Hair follicle dermal papilla cell (primary cell): ENCODE data around the gene OR1J2.

DNA sequence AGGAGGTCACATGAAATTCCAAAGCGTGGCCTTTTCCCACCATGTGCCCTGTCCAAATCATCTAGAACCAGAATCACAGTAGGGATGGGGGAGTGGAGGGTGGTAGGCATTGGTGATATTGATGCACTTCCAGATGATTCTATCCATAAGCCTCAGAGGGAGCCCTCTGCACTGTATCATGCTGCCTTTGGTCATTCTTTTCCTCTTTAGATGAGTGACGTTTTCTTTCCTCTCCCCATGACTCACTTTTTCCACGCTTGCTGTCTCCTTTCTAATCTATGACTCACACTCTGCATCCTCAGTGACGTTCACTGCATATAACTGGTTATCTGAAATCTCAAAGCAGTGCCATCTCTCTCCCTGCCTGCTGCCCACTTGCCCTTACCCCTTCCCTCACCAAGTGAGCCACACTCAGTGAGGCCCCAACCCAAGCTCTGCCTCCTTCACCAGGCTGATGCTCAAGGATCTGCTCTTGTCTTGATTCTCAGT, 31.5 kb downstream of the PTGS1 start:
- CAGE, long polyA plus RNA: no peak

GRCh38 chr9:122464884-122465369, 12.8 kb downstream of the OR1J1 start:
- CAGE, long polyA plus RNA: no peak

GRCh38 chr9:122510433-122510941, at the start of gene OR1J2:
TSS of gene OR1J2 (plus strand) at chr9:122510802.
- CAGE, long polyA plus RNA: no peak

DNA sequence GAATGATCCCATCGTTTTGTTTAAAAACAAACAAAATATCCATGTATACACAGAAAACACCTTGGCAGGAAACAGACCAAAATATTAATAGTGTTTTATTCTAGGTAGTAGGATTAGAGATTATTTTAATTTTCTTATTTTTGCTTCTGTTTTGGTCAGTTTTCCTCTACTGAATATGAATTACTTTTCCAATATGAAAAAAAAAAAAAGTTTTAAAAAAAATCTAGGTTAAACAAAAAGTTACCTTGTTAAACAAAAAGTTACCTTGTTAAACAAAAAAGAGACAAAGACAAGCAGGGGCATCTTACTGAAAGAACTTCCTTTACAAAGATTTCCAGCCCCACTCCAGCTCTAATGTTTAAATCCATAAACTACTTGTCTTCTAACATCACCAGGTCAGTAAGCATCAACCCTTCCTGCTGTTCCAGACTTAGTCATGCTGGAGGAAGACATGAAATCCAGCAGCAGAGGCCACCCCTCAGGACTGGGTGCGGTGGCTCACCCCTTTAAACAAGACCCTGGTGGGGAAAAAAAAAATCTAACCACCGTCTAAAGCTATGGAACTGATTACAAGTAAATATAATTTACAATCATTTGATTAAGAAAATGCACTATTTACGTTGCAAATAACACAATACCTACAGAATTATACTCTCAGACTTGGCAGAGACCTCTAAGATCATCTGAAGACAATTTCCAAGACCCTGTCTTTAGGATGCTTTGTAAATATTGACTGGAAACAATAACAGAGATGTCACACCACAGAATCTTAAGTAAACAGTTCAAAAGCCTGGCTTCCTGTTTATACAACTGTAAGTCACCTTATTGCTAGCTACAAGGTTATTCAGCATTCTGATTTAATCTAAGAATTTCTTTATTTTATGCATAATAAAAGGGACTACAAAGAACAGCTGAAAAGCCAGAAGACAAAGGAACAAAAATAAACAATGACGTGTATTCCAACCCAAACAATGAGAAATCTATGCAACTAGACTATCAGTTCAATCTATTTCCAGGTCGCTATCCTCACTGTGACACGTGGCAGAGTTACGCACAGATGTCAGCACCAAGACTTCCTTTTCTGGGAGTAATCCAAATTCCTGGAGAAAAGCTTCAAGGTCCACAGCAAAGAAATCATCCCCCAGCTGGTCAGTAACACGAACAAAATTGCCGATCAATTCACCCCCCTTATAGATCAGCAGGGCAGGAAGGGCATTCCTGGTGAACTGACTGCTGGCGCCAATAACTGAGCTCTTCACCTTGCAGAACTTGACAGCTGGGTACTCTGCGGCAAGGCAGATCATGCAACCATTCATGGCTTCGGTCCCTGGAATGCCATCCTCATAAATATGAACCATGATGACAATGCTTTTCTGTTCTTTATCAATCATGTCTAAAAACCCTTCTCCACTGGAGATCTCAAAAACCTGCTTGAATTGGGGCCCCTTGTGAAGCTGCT, 8.8 kb downstream of the PDCL start:
- CAGE, long polyA plus RNA: no peak

DNA sequence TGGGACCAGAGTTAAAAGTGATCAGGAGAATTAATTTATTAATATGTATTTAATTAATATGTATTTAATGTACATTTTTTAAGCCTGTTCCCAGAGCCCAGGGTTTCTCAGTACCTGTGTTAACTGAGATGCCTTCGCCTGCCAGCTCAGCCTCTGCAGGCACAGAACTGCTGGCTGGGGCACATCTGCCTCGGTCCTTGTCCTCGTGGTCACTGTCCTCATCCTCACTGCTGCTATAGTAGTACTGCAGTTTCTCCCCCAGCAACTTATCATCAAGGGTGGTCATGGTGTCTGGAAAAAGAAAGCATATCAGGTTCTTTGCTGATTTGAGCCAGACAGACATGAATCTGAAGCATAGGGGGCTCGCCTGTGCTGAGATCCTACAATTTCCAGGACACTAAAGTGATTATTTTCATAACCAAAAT, 1.9 kb downstream of the PDCL start:
- CAGE, long polyA plus RNA: no peak

GRCh38 chr9:122826927-122827605, 1.3 kb downstream of the PDCL start:
- CAGE, long polyA plus RNA: no peak

DNA sequence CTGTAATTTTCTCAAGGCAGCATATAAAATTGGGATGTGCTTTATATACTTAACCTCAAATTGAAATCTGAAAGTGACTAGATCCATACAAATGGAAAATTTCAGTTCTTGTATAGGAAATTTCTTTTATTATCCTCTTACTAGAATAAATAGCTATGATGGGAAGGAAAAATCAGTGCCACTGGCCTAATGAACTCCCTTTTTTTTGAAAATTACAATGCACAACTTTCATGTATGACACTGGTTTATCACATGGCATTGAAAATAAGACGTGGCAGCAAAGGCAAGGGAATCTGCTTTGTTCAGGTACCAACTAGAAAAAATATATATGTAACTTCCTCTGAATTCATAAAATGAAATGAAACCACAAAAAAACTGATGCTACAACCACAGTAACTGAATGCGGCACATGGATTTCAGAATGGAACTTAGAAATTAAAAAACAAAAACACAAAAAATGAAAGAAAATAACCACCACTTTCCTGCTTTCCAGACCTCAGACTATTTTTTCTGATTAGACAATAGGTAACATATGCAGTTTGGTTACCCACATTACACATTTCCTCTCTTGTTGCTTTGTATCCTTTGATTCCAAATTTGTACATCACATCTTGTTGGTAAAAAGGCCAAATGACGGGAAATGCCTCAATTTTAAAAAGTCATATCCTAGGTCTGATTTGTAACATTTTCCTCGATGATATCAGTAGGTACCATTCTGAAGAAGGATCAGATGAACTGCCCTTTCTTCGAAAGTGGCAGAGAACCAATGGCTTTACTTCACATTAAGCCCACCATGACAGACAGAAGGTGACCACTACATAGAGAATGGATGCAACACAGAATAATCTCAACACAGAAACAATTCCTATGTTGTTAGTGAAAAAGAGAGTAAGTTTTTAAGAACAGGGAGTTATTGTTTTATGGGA, 18.0 kb upstream of the PDCL start:
- CAGE, long polyA plus RNA: no peak

- CAGE, long polyA plus RNA: no peak
These were observed 2.1 kb downstream of the ZBTB6 start for GRCh38 chr9:122910920-122911436.

- CAGE, long polyA plus RNA: no peak
These were observed 584 bp upstream of the ZBTB26 start for GRCh38 chr9:122931860-122932332.

DNA sequence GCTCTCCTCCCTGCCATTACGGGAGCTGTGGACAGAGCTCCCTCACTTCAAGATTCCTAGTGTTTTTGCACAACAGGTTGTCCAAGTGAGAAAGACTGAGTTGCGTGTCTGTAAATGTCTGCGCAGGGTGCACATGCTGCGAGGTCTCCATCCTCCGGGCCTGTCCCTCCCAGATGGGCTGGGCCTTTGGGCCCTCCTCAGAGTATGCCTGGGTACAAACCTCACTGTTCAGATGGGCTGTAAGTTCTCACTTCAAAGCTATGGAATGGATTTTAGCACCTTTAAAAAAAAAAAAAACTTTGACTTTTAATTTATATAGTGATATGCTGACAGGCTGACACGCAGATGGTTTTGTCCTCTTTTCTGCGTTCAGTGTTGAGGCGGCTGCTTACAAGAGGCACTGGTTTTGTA, 70.7 kb downstream of the GPR21 start:
- CAGE, long polyA plus RNA: no peak

GRCh38 chr9:123136043-123136748, 102.7 kb downstream of the GPR21 start:
- CAGE, long polyA plus RNA: no peak

DNA sequence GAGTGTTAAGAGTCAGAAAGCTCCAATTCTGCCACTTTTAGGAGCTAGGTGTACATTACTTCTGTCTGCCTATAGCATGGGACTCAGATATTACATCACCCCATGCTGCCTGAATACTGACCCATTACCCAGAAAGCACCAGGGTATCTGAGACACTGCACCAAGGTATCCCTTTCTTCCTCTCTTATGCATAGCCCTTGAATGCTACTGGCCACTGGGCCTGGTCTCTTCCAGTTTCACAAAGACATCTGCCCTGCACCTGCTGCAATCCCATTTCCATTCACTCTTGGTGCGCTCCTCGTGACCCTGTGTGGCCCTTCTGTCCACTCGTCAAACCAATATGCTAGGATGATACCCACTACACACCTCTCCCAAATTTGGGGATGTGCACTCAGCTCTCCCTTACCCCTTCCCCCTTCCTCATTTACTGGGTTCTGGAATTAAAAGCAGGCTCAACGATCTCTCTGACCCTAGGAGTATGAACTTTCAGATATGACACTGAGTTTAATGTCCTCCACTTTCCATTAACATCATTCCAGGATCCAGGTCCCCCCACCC, 2.4 kb downstream of the STRBP start:
- CAGE, long polyA plus RNA: no peak

DNA sequence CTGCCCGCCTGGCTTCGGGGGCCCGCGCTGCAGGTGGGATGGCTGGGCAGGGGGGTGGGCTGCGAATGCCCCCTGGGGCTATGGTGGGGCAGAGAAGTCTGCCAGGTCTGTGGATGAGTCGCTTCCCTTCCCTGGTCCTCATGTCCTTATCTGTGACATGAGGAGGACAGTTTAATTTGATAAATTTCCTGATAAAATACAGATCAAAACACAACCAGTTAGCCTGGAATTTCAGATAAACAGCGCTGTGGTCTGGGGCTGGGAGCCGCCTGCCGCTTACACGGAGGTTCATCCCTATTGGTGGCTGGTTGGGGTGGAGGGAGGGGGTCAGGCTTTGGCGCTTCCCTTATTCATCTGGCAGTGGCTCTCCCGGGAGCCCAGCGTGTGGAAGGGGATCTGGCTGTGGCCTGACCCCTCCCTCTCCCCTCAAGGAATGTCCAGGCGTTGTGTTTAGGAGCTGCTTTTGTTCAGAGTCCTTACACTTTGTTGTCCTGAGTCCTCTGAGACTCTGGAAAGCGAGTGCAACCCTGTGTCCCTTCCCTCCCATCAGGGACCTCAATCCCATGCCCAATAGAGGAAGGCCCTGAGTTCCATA, 18.0 kb downstream of the CRB2 start:
- CAGE, long polyA plus RNA: no peak

GRCh38 chr9:124008007-124008958, 3.3 kb upstream of the LHX2 start:
- CAGE, long polyA plus RNA: no peak

- CAGE, long polyA plus RNA: no peak
These were observed 38.6 kb upstream of the NEK6 start for GRCh38 chr9:124219176-124219509.

GRCh38 chr9:124263588-124264585, 6.1 kb downstream of the NEK6 start:
- CAGE, long polyA plus RNA: no peak

DNA sequence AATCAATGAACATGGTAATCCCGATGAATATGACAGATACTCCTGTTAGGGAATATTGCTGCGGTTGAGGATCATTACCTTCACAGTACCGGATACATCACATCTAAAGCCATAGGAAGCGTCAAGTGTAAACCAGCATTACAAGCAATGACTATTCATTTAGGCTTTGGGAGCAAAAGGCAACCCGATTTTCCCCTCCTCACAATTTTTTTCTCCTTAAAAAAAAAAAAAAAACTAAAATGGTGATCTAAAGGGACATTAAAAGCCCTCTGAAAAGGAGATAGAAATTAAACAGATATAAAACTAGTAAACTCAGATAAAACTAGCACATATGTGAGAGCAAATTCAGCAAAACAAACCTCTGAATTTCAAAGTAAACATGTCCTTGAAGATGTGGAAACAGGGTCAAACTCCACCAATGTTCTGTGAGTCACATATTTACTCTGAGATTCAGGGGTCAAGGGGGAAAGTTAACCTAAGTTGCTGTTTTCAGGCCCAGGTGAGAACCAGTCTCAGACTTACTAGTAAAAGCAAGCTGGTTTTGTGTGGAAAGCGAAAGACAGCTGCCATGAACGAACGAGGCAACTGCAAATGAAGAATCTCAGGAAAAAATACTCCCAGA, 29.2 kb downstream of the PSMB7 start:
- CAGE, long polyA plus RNA: no peak

GRCh38 chr9:124428412-124429508, 13.5 kb upstream of the PSMB7 start:
- CAGE, long polyA plus RNA: no peak

GRCh38 chr9:124657981-124659010, 112.8 kb downstream of the NR6A1 start:
- CAGE, long polyA plus RNA: no peak

- CAGE, long polyA plus RNA: no peak
These were observed 78.7 kb downstream of the NR6A1 start for GRCh38 chr9:124692311-124692831.